ENCODE measurements around the genes OR6N2, PYHIN1, PYDC5 and AIM2.

- PRO-cap, result no peak
These were observed 2.5 kb upstream of the CD5L start for GRCh38 chr1:157844016-157844632.

DNA sequence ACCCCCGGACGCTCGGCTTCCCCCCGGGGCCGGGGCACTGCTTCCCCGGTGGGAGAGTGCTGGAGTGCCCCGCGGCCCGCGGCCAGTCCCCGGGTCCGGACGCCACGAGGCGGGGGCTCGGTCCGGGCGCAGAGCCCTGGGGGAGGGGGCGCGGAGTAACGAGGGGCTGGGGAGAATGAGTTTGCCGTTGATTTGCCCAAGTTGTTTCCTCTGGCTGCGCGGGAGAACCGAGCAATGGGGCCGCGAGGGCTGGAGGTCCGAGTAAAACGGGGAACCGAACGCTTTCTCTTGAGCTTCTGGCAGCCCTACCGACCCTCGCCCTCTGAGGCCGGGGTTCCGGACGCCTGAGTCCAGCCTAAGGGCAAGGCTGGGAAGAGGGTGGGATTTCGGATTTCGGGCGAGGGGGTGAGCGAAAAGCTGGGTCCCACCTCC, 317 bp downstream of the KIRREL1 start:
- PRO-cap, result bidirectional peak, plus-strand start at position 91 of the sequence, minus-strand start at position 89 of the sequence; unidirectional peak, minus-strand start at position 318 of the sequence

- PRO-cap, result no peak
These were observed 52.6 kb downstream of the KIRREL1 start for GRCh38 chr1:158045946-158046577.

GRCh38 chr1:158780954-158781504, at the start of gene OR6N2:
OR6N2 (minus strand) TSS chr1:158781204.
- PRO-cap, result no peak

DNA sequence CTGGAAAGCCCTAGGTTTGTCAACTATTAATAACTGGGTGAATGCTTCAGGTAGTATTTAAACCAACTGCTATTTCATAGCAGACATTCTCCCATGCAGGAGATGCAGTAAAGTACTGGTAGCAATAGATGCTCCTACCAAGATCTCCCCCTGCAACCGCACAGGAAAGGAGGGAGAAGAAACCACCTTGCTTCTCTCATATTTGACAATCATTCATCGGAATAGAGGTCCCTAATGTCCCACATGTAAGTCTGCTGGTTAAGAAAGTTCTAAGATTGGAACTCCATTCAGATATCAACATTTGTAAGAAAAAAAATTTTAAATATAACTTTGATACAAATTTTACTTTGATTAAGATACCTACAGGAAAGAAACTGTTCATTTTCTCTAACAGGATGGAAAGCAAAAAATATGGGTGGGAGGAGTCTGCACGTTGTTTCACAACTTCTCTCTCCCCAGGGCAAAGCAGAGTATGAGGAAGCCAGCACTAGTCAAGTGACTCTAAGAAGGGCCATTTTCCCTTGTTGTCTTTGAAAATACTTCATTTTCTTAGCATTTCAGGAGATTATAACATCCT, at the start of gene PYHIN1:
Gene PYHIN1, plus strand, starts transcription at position 468 of the 577 bp plus-strand sequence.
- PRO-cap, result no peak

DNA sequence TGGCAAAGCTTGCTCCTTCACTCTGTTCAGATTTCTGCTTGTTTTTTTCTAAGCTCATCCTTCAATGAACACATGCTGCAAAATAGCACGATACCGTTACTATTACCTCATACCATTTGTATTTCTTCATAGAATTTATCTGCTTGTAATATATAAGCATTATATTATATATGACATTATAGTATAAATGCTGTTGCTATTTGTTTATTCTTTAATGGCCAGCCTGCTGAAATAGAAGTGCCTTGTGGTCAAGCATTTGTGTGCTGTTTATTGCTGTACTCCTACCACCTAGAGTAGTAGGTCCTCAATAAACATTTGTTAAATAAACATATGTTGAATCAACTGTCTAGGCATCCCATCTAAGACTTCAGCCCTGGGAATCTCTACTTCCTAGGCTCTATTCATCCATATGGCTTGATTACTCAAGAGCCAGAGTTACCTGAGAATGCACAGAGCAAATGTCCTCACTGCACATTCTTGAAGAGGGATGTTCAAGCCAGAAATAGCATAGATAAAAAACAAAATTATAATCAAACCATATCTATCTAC, at the start of gene PYDC5:
Gene PYDC5, minus strand, starts transcription at position 300 of the 549 bp plus-strand sequence.
- PRO-cap, result no peak

GRCh38 chr1:159009219-159009643, 476 bp upstream of the IFI16 start:
- PRO-cap, result no peak

GRCh38 chr1:159076373-159076633, 263 bp downstream of the AIM2 start:
- PRO-cap, result no peak

DNA sequence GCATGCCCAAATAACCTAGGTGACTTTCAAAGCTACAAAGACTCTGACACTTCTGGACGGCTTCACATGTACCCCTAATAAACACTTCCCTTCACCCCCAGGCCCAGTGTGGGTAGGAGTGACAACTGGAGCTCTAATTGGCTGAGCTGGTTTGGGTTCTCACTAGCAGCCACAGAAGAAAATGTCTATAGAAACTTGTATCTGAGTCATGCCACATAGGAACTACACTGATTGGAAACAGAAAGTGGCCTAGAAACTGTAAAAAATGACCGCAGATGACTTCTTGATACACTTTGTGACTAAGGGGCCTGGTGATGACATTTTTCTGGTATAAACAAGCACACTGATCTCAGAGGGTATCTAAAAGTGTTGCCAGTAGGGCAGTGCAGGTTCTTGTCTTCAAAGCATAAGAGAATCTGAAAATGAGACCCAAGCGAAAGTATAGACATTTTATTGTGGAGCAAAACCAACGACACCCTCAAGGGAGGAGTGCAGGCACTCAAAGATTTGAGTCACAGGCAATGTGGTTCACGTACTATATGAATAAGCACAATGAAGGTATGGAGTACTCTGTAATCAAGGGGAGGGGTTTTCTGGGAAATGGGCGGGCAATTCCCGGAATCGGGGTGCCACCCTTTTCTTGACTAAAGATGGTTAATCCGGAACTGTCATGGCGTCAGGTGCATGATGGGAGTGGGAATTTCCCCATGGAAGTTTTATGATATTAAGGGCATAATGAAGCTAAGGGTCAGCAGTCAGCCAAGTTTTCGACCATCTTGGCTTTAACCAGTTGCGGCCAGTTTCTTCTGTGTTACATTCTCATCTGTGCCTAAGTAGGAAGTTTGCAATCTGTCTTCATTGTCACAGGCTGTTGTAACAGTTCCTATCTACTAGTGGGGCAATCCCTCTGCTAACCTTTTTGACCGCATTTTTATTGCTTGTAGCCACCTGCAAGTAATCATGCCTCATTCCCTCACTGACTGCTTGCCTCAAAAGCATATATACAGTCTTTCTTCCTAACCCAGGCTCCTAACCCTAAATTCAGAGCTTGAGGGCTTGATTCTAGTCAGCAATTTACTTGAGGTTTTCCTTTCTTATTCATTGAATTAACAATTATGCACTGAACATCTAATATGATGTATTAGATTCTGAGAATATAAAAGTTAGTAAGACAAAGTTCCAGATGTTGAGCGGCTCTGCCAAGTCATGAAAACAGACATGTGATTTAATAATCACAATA, at the start of gene AIM2:
Gene AIM2, minus strand, starts transcription at position 54 of the 1,240 bp plus-strand sequence.
- PRO-cap, result no peak

GRCh38 chr1:159886314-159886897, 13.6 kb downstream of the CFAP45 start:
- PRO-cap, result no peak

DNA sequence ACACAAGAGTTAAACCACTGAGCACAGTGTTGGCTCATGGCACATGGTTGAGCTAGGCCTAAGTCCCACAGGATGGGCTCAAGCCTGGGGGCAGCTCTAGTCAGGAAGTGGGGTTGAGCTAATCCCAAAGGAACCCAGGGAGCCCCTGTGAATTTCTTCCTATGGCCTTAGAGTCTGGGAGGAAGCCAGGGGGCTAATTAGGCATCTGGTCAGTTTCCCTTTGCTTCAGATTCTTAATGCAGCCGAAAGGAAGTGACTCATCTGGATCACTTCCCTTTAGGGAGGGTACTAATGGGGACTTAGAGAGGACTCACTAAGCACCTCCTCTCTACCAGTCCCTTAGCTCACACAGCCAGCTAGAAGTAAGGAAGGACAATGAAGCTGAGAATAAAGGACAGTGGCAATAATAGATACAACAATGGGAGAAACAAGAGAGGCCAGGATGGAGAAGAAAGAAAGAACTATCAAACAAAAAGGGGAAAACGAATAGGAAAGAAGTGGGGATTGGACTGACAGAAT, 10.0 kb downstream of the CFAP45 start:
- PRO-cap, result no peak

DNA sequence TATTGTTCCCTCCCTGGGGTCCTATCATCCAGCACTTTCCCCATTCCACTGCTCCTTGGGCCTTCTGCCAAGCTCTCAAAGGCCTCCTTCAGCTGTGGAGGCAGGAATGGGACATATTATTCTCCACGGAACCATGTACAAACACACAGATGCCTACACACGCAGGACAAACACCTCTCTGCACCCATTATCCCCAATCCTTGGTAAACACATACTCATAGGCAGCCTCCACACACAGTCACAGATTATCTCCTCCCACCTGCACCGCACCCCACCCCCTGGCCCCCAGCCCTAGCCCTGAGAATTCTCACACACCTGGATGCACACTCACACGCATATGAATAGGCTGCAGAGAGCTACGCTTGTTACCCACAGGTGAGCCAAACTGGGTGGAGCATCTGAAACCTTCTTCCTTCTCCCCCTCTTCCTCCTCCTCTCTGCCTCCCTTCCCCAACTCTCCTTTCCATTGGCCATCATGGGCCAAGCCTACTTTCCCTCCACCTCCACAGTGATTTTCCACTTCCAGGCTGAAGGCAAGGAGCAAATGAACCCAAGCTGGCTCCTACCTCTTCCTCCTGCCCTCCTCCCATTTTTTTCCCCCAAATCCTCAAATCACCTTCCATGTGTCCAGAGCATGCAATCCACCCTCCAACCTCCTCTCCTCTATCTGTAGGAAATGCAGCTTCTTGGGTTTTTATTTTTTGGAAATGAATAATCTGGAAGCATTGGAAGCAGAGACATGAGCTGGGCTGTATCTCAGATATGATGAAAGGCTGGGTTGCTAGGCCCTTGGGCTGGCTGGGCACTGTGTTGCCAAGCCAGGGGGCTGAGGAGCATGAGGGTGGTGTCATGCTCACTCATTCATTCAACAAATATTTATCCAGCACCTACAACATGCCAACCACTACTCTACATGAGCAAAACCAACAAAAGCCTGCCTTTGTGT, 11.4 kb downstream of the TAGLN2 start:
- PRO-cap, result no peak

- PRO-cap, result no peak
These were observed 3.2 kb downstream of the TAGLN2 start for GRCh38 chr1:159921875-159922819.

DNA sequence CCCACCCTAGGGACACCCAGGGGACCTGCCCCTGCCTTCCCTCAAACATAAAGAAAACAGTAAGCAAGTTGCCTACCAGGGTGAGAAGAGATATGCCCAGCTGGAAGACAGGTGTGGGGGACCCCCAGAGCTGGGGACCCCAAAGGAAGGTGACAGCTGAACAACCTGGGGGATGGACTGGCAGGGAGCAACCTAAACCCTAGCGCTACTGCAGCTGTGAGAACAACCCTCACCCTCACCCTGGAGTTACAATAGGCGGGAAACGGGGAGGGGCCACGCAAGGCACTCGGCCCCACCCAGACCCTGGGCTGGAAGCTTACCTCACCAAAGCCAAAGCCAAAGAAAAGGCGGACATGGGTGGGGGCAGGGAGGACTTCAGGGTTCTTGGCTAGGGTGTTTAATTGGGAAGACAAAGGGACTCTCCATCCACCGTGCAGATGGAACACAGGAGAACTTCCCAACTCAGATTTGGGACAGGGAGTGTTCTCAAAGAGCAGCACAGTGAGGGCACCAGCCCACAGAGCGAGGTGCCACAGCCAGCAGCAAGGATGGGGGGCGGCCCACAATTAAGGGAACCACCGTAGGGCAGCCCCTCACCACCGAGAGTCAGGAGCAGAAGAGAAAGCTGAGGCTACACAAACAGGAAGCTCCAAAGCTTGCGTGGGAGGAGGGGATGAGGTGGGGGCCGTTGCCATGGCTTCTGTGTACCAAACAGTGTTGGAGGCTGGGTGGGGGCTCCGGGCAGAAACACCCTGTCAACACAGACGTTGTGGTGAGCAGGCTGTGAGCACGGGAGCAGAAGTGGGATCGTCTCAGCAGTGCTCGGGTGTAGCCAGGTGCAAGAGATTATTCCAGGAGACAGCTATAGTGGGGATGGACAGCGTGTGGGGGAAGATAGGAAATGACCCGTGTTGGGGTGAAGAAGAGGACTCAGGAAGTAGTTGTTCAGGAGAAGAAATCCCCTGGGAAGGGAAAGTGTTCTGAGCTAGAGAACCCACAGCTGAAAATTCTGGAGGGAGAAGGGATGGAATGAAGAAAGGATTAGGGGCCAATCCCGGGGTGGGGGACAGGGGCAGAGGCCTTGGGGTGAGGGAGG, 1.8 kb downstream of the TAGLN2 start:
- PRO-cap, result bidirectional peak, plus-strand start at position 344 of the sequence, minus-strand start at position 215 of the sequence; bidirectional peak, plus-strand start at position 769 of the sequence, minus-strand start at position 601 of the sequence

- PRO-cap, result no peak
These were observed 4.2 kb upstream of the TAGLN2 start for GRCh38 chr1:159929194-159930136.

GRCh38 chr1:159939705-159940371, 5.6 kb downstream of the IGSF9 start:
- PRO-cap, result no peak

DNA sequence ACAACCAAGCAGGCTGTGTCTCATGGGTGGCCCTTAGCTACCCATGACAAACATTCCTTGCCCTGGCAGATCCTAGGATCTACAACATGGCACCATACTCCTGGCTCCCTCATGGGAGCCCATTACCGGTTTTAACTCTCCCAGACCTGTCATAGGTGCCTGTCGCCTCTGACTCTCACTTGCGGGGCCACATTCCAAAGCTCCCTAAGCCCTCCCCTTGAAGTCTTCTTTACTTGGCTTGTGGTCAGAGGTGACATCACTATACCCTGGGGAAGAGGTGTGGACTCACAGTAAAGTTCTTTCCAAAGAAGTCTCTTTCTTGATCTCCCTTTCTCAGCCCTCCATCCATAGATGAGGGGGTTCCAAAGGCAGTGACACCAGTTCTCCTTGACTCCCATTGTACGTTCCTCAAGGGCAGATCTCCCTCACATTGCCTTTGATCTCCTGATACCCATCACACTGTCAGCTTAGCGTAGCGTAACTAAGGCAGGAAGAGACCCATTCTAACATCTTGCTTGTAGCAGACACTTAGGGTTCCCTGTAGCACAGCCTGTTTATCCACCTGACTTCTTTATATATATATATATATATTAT, 5.5 kb upstream of the SLAMF9 start:
- PRO-cap, result no peak

- PRO-cap, result no peak
These were observed 731 bp downstream of the PIGM start for GRCh38 chr1:160030820-160031697.

DNA sequence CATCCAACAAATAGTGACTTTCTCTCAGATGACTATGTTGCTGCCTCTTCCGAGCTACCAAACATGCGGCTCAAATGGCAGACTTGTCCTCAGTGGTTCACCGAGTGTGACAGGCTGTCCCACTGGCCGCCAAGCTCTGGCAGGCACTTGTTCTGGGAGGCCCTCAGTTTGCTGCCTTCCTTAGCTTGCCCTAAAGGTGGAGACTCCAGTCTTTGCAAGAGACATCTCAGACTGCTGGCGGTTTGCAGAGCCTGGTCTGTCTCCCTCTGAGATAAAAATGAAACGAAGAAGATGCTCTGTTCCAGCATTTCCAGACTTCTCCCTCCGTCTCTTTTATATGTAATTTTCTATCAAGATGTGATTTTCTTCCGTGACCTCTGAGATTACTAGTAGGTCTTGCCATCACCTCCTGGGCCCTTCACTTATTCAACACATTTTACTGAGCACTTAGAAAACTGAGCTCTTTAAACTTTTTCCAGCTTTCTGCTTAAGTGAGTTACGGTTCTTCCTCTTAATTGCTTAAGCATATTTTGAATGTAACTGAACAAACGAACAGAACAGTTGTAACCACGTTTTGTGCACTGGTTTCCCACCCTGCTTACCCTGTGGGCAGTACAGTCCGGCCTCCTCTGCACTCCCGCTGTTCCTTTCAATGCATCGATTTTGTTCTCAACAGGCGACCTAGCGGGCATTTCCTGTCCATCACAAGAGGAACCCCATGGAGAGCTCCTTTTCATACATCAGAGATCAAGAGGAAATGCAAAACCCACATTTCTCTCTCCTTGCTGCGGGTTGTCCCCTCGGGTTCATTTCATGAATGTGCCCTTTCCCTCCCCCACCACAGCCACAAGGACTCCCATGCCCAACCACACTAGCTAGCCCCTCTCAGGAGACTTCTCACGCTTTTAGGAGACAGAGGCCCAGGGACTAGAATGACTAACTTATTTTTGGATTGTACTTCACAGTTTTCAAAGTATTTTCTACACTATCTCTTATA, 17.9 kb downstream of the ATP1A4 start:
- PRO-cap, result unidirectional peak, minus-strand start at position 132 of the sequence; unidirectional peak, minus-strand start at position 470 of the sequence

DNA sequence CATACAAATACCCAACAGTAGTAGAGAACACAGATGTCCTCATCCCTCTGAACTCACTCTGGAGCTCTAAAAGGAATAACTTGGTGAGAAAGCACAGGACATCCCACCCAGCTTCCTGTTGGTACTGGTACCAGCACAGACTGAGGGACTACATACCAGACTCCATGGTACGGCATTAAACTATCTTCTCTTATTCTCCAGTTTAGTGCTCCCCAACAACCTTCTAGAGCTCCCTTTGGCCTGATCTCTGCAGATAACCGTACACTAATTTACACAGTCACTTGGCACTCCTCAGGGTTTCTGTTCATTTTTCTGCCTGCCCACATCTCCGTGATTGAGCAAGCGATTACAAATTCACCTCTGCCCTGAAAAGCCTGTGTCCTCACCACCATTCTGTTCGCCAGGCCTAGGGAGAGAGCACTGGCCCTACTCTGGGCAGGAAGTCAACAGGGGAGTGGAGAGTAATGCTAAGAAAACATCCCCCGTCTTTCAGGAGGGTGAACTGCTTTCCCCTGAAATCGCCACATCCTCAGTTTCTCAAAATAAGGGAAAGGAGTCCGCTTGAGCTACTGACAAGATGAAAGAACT, 864 bp downstream of the PEX19 start:
- PRO-cap, result no peak

Data from ReNcell CX (cell line).